Retinal pigment epithelial cell (primary cell): ENCODE results near the genes CLDN19, CDC20 and HYI.

- RRBS = no CpG with 5 or more reads among the region's 25 CpGs
These were observed at the start of gene CLDN19 for GRCh38 chr1:42739817-42740527. Gene CLDN19 (minus strand): TSS chr1:42740236.

DNA sequence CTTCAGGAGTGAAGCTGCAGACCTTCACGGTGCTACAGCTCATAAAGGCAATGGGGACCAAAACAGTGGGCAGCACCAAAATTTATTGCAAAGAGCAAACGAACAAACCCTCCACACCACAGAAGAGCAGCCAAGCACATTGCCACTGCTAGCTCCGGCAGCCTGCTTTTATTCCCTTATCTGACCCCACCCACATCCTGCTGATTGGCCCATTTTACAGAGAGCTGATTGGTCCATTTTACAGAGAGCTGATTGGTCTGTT is 42.5 kb downstream of the SLC2A1 start:
- RRBS = no CpG with 5 or more reads among the region's 3 CpGs

GRCh38 chr1:42952406-42952907 is 6.2 kb downstream of the SLC2A1 start:
- RRBS = no CpG with 5 or more reads among the region's 7 CpGs

DNA sequence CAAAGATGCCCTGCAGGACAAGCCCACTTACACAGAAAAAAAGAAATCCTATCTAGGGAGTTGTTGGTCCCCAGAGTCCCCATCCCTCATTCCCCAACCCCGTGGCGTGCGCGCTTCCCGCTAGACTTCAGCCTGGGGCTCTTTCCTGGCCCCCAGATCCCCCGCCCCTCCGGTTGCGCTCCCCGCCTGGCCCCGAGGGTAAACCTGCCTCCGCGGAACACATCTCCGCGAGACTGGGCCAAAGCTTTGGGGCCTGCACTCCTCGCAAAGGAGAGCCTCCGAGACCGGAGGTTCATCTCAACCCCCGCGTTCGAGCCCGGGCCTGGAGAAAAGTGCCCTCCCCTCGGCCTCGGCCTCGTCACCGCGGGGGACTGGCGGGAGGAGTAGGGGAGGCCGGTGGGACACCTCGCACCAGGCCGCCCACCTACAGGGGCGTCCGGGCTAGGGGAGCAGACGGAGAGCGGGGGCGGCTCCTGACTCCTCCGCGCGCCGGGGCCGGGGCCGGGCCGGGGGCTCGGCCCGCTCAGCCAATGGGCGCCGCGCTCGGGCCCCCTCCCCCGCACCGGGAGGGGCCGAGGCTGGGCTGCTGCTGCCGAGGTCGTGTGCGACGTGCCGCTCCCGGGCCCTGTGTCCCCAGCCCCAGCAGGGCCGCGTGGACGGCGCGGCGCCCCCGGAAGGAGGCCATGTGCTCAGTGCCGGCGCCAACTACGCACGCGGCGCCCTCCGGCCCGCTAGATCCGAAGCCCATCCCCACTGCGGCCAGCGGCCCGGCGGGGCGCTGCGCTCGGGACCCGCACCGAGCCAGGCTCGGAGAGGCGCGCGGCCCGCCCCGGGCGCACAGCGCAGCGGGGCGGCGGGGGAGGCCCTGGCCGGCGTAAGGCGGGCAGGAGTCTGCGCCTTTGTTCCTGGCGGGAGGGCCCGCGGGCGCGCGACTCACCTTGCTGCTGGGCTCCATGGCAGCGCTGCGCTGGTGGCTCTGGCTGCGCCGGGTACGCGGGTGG is 671 bp downstream of the SLC2A1 start:
- RRBS = 1% methylated on average over 69 of the region's 109 CpGs

DNA sequence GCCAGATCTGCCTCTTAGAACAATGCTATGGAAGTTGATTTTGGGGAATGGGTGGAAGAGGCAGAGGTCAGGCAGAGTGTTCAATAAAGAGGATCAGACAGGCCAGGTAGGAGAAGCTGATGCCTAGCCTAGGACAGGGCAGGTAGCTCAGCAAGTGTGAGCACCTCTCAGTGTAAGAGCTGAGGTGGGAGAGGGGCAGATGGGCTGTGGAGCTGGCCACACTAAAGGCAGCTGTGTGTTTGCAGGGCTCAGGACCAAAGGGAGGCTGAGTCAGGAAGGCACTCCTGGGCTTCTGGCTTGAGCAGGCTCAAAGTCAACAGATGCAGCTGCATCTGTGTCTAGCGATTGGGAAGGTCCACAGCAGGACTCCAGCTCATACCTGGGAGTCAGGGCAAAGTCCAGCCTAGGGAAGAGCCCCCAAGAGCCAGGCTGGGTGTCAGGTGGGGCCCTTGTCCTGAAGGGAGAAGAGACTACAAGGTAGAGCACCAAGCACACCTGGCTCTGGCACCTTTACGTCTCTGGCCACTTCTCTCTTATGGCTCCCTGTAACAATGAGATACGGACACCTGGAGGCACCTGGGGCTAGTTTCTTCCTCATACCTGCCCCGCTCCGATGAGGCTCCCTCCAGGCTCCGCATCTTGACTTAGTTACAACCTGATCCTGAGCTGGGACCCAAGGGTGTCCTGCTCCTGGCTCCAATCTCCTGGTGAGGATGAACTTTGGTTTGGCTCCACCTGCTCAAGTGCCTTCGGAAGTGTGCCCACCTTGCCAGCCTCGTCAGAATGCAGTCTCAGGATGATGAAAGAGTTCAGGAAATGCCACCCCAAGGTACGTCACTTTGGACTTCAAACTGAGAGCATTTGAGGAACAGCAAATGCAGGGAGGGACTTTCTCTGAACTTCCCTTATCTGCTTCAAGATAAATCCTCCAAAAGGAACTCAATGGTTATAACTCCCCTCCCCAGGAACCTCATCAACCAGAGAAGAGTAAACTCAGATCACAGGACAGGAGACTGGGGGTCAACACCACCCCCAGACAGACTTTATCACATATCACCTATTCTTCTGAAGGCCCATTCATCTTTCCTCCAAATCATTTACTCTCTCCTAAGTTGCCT is 21.4 kb upstream of the SLC2A1 start:
- RRBS = no CpG with 5 or more reads among the region's 9 CpGs

GRCh38 chr1:43069672-43070273 is 77.9 kb upstream of the CFAP144 start:
- RRBS = no CpG with 5 or more reads among the region's 5 CpGs

DNA sequence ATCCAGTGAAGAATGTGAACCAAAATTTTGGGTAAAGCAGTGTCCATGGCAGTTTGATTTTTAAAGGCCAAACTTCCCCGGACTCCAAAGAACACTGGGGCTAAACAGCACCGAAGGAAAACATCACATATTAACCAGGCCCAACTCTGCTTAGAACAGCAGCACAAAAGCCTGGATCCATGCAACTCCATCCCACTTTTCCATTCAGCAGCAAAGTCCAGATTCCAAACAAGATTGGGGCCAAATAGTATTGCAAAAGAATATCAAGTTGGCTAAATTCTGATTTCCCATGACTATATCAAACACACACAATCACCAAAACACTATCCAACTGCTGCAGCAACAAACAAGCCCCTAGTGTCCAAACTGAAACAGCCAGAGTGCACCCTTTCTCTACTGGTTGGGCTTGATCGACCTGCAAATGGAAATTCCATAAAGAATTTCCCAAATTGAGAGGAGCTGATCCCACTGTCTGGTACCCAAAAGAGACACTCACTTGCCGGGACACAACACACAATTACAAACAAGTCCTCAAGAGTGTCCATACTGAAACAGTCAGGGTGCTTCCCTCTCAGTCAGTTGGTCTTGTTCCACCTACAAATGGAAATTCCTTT is 19.4 kb upstream of the TMEM125 start:
- RRBS = no CpG with 5 or more reads among the region's 4 CpGs

- RRBS = no CpG with 5 or more reads among the region's 8 CpGs
These were observed 2.5 kb downstream of the TIE1 start for GRCh38 chr1:43303116-43303783.

GRCh38 chr1:43320840-43321607 is 16.6 kb upstream of the MPL start:
- RRBS = no CpG with 5 or more reads among the region's 10 CpGs

GRCh38 chr1:43358596-43359412 is at the start of gene CDC20:
Gene CDC20 (plus strand): TSS chr1:43358981.
- RRBS = 1% methylated on average over 33 of the region's 68 CpGs

DNA sequence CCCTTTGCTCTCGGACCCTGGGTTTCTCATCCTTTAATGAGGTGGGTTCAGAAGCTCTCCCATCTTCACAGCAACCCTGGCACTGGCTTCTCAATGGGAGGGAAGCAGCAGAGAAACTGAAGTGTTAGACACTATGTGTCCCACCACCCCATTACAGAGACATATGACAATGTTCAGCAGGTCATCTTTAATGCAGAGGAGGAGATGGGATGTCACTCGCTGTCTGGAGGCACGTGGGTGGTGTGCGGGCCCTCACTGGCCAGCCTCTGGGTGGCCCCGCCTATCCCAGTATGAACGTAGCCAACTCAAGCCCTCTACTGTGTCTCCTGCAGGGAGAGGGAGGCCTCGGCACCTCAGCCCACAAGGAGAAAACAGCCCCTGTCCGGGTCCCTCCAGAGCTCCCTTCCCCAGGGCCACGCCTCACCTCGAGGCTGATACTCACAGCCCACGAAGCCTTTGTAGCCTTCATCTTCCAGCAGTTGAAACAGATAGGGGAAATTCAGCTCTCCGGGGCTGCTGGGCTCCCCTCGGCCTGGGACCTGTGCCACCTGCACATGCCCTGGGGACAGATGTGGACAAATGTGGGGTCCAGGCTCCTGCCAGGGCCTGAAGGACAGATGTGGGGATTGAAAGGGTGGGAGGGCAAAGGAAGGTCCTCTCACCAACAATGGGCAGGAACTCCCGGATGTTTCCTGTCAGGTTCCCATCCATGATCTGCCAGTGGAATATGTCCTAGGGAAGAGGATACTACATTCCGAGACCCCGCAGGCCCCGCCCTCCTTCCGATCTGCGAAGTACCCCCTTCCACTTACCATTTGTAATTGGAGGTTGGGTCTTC is 2.5 kb downstream of the HYI start:
- RRBS = no CpG with 5 or more reads among the region's 19 CpGs

GRCh38 chr1:43453721-43454227 is at the start of gene HYI:
Gene HYI (minus strand): TSS chr1:43453931.
- RRBS = 2% methylated on average over 20 of the region's 51 CpGs

- RRBS = no CpG with 5 or more reads among the region's 20 CpGs
These were observed 762 bp upstream of the HYI start for GRCh38 chr1:43454228-43455157.

GRCh38 chr1:43460823-43461422 is 7.2 kb upstream of the HYI start:
- RRBS = no CpG with 5 or more reads among the region's 7 CpGs

DNA sequence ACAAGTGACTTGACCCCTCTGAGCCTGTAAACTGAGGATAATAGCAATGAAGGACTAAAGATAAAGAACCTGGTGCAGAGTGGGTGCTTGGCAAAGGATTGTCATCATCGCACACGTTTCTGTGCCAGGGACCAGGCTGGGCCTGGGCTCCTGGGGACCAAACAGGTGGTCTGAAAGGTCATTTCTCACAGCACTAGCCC is 21.6 kb downstream of the PTPRF start:
- RRBS = no CpG with 5 or more reads among the region's 2 CpGs

DNA sequence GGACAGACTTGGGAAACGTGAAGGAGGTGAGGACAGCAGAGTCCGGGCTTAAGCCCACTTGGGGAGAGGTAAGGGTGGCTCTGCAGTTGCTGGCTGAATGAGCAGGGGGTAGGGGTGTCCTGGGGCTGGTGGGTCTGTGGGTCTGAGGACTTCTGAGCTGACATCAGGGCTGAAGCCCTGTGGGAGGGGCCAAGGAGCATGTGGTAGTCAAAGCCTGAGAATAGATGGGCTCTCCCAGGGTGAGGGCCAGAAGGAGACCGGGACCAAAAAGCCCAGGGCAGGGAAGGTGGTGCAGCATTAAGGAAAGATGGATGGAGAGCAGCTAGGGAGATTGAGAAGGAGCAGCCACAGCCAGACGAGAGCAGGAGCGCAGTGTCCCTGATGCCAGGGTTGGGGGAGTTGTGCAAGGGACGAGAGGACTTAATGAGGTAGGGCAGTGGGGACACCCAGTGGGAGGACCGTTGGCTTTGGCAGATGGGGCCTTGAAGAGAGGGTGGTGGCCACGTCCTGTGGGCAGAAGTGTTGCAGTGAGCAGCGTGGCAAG is 38.1 kb upstream of the KDM4A start:
- RRBS = no CpG with 5 or more reads among the region's 9 CpGs

DNA sequence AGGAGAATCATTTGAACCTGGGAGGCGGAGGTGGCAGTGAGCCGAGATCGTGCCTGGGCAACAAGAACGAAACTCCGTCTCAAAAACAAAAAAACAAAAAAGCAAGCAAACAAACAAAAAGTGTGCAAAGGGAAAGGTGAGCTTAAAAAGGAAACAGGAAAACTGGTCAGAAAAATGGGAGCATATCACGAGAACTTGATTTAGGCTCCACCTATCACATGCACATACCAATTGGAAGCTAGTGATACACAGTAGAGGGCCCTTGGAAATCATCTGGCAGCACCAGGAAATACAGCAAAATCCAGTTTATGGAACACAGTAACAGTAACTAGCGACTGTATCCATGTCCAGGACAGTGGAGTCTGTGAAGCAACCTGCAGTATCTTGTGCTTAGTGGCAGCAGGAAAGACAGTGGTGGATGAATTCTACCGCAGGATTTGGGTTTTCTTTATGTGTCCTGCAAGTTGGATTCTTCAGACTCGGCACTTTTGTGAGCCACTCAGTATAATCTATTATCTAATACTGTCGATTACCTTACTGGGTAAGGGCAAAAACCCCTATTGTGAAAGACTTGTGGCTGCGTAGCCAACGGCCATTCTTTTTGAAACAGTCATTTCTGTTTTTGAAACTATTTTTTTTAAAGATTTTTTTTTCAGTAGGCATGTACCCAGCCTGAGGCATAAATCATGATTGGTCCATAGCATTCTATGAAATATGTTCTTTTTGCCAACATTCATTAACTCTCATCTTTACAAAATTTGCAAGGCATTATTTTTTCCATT is 1.7 kb upstream of the KDM4A start:
- RRBS = no CpG with 5 or more reads among the region's 12 CpGs

- RRBS = no CpG with 5 or more reads among the region's 6 CpGs
These were observed 1.5 kb downstream of the ST3GAL3 start for GRCh38 chr1:43708722-43709335.

DNA sequence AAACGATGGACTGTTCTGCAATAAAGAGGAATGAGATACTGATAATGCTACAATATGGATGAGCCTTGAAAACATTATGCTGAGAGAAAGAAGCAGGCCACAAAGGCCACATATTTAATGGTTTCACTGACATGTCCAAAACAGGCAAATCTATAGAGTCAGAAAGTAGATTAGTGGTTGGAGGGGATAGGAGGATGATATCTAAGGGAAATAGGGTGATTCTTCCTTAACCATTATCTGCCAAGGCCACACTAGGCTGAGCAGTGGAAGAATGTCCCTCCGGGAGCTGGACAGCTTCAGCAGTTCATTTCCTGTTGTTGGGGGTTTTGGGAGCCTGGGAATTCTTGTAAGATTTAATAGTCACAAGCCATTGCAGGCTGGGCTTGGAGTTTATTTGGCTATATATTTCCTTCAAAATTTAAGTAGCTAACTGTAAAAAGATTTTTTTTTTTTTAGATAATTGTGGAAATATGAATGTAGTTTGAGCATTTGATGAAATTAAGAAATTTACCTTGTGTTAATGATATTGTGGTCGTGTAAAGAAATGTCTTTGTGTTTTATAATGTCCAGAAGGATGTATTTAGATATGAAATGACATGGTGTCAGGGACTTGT is 53.6 kb downstream of the ST3GAL3 start:
- RRBS = no CpG with 5 or more reads among the region's 3 CpGs

GRCh38 chr1:43821711-43822491 is 111.7 kb upstream of the ARTN start:
- RRBS = no CpG with 5 or more reads among the region's 6 CpGs